Trachea (tissue), 1 donor: ENCODE measurements around a stretch of chr12.

DNA sequence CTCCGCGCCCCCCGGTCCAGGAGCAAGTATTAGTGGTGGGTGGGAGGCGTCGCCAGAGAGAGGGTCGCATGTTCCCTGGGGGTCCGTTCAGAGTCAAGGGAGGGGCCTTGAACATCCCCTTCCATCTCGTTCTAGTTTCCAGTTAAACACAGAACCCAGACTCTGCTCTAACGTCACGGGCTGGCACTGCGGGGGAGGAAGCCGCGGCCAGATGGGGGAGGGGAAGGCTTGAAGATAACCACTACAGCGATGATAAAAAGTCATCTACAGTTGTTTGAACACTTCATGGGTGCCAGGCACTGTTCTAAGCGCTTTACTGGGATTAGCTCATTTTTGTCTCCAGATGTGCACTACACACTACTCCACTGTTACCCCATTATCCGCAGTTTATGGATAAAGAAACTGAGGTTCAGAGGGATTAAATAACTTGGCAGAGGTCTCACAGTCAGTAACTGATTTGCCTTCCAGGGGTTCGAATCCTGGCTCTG is 573 bp upstream of the RASAL1 start:
- PRO-cap = no peak

DNA sequence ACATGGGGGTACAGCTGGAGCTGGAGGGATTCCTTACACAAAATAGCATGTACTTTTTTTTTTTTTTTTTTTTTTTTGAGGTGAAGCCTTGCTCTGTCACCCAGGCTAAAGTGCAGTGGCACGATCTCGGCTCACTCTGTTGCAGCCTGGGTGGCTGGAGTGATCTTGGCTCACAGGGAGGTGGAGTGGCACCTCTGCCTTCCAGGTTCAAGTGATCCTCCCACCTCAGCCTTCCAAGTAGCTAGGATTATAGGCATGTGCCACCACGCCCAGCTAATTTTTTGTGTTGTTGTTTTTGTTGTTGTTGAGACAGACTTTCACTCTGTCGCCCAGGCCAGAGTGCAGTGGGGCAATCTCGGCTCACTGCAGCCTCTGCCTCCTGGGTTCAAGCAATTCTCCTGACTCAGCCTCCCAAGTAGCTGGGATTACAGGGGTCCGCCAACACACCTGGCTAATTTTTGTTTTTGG is 5.2 kb upstream of the RASAL1 start:
- PRO-cap = no peak

- PRO-cap = no peak
Observed at GRCh38 chr12:113236470-113237248, 15.4 kb downstream of the TPCN1 start.

- PRO-cap = no peak
Observed at GRCh38 chr12:113241849-113242479, 20.7 kb downstream of the TPCN1 start.

- PRO-cap = no peak
Observed at GRCh38 chr12:113360090-113360474, 1.7 kb downstream of the PLBD2 start.

GRCh38 chr12:113391609-113392524 is 11.8 kb downstream of the SDS start:
- PRO-cap = no peak

DNA sequence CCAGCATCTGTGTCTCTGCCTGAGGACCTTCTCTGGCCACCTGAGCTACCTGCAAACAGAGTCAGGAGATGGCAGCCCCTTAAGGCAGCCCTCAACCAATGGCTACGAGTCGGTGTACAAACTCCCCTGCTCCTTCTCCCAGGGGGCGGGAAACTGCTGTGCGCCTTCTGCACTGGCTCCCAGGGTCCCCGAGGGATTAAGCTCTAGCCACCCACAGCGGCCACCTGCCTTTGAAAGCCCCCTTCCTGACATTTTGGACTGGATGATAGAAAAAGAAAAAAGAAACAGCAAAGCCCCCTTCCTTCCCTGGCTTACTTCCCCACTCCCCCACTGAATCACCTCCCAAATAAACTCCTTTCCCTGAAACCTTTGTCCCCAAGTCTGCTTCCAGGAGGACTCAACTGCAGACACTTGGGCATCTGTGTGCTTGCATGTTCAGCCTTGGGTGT is 6.1 kb downstream of the SDS start:
- PRO-cap = no peak

DNA sequence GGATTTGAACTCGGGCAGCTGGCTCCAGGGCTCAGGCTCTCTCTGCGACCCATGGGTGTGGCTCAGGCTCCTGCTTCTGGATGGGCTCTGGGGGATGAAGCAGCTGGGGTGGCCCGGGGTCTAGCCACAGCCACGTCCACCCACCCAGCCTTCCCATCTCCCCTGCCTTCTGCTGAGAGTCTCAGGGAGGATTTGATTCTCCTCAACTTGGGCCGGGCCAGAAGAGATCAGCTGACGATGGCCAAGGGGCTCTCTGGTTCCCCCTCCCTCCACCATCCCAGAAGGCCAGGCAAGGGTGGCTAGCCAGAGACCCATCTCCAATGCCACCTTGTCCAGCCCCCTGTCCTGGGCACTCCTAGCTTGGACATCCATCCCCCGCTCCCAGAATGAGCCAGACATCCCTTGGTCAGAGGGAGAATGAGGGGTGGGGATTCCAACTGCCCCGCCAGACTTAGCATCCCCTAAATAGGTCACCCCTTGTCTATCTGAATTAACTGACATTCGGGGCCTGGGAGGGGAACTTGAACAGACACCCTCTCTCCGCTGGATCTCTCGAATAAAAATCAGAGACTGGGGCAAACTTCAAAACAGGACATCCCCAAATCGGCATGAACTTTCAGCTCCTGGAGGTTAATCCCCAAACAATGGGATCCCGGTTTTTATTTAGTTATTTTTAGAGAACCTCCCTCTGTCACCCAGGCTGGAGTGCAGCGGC is 1.9 kb downstream of the SDS start:
- PRO-cap = no peak

GRCh38 chr12:113415967-113416443 is 6.2 kb upstream of the SDSL start:
- PRO-cap = no peak

DNA sequence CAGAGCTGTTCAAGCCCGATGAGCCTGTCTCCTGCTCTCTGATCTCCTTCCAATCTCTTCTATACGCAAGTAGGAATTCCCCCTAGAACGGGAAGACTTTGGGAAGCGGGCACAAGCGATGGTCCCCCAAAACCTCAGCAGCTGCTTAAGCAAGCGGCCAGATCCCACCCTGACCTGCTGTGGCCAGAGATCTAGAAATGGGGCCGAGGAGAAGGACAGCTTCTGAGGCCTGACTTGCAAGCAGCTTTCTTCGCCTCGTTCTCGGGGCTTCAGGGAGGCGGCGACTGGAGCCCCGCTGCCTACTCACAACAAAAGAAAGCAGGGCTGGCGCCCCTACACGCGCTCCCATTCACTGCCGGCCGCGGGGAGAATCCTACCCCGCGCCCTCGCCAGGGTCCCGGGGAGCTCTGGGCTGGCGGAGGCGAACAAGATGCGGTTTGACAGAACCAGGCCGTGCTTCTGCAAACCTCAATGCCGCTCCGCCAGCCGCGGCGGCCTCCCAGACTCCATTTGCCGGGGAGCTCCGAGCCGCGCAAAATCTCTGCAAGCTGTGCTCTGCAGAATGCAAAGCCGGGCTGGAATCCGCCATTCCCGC is 880 bp downstream of the TBX5 start:
- PRO-cap = no peak

DNA sequence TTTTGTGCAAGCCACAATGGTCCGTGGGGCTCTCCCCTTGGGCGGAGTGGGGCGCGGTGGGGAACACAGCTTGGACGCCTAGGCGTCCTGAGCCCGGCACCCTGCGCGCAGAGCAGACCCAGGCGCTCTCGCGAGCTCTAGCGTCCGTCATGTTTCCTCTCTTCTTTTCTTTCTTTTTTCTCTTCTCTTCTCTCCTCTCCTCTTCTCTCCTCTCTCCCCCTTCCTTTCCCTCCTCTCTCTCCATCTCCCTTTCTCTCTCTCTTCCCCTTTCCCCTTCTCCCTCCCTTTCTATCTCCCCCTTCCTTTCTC is 14.4 kb upstream of the TBX3 start:
- PRO-cap = no peak

DNA sequence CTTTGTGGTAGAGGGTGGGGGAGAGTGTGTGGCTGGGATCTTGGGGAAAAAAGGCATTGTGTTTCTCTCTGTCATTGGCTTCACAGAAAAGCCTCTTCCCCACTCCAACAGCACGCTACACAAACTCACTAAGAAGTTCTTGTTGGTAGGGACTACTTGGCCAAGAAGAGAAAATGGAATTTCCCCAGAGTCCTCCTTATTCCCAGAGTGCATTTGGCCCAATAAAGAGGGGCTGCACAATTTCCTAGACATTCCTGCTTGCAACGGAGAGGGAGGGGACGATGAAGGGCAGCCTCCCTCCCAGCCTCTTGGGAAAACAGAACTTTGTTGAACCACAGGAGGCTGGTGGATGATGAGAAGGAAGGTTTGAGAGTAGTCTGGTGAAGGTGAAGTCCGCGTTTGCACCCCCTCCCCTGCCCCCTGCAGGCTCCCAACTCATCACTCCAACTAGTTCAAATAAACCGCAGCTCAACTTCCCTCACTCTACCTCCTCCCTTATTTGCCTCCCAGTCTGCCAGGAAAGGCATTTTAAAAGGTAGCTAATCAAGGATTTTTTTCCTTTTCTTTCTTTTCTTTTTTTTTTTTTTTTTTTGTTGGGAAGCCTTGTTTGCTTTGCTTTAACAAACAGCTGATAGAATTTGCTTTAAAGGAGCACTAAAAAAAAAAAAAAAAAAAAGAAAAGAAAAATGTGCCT is 19.1 kb upstream of the TBX3 start:
- PRO-cap = no peak

DNA sequence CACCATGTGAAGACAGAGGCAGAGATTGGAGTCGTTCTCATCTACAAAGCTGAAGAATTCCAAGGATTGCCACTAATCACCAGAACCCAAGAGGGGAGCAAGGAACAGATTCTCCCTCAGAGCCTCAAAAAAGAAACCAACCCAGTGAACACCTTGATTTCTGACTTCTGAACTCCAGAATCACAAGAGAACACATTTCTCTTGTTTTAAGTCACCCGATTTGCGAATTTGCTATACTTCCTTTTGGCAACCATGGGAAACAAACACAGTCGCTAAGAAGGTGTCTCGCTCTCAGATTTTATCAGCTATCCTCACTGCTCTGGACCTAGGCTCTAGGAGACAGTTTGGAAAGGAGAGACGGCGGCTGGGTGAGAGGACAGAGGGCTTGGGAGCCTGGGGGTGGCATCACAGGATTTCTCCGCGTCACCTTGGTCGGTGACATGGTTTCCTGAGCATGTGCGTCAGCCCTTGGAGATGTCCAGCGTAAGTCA is 90.0 kb upstream of the TBX3 start:
- PRO-cap = no peak

DNA sequence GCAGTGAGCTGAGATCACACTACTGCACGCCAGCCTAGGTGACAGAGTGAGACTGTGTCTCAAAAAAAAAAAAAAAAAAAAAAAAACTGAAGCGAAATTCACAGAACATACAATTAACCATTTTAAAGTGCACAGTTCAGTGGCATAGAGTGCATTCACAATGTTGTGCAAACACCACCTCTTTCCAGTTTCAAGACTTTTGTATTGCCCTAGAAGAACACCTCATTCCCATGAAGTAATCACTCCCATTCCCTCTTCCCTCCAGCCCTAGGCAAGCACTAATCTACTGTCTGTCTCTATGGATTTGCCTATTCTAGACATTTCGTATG is 120.2 kb upstream of the TBX3 start:
- PRO-cap = no peak

DNA sequence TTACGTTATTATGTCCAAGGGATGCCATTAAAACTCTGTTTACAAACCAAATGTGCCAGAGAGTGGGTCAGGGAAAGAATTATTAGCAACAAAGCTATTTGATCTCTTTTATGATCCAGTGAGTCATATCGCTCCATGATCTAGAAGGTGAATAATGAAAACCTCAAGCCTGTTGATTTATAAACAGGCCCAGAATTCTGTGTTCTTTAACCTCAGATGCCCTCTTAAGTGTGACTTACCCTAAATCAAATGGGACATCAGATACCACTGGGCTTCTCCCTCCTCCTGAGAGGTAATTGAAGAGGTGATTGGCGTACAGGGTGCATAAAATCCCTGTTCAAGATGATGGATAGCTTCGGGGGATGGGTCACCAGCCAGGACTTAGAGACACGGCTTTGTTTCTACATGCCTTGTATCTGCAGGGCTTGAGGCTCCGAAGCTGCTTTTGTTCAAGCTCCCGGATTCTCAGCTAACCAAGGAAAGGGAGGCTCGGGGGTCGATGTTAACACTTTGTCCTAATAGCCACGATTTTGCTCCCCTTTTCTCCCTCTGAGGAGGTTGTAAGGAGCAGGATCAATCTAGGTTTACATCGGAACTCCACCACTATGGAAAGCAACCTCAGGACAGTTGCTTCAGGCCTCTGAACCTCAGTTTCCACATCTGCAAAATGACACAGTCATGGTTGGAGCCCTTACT is 230.5 kb upstream of the TBX3 start:
- PRO-cap = no peak

GRCh38 chr12:115213263-115213924 is 529.4 kb upstream of the TBX3 start:
- PRO-cap = unidirectional peak, minus-strand start at chr12:115213530

DNA sequence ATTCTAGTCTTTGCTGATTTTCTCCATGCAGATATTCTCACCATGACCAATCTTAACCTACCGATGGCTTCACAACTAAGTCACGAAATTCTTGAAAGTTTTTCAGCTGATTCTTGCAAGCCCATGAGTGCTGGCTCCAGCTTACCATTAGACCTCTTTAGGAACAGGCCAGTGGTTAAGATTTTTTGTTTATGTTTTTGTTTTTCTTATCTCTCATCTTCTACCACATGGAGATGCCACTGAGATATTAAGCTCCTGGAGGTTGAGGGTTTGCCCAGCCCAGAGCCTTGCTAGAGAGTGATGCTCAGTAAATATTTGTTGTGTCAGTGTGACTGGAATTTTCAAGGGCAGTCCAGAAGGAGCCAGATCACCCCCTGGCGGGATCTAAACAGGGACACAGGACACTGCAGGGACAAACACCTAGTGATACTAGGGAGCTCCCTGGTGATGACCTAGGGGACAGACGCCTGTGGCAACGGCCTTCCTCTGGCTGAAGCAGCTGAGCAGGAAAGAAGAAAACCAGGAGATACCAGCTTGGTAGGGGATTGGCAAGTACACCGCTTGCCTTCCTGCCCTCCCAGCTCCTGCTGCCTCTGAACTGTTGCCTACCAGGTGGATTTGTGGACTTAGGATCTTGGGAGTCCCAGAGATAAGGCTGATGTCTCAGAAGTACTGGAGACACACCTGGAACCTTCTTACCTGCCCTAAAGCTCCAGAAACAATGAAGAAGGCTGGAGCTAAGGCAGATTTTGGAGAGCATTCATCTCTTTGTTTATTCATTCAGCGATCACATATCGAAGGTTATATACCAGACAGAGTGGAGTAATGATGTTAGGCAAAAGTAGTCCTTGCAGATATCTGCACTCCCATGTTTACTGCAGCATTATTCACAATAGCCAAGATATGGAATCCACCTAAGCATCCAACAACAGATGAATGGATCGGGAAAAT is 714.4 kb upstream of the TBX3 start:
- PRO-cap = no peak

DNA sequence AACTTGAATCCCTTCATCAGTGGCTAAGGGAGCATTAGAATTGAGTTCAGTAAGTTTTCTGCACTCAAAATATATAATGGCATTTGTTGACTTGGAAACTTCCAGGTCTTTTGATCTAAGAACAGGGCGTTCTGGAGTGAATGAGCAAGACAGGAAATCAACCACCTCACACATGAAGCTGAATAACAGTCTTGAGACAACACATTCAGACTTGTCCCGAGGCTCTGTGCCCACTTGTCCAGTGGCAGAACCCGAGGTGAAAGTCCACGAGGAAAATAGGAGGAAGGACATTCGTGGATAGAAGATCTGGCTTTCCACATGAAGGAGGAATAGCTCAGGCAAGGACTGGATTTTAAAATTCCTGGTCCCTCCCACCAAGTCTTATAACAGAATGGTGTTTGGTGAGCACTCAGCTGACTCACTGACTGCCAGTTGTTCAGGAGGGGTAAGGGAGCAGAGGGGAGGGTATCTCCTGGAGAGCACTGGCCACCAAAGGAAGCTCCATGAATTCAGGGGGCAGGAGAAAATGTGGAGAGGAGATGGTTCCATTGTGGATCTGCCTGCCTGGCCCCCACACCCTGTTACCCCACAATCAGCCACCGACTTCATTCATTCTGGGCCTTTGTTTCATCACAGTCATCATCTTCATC is 620.3 kb downstream of the MED13L start:
- PRO-cap = no peak

DNA sequence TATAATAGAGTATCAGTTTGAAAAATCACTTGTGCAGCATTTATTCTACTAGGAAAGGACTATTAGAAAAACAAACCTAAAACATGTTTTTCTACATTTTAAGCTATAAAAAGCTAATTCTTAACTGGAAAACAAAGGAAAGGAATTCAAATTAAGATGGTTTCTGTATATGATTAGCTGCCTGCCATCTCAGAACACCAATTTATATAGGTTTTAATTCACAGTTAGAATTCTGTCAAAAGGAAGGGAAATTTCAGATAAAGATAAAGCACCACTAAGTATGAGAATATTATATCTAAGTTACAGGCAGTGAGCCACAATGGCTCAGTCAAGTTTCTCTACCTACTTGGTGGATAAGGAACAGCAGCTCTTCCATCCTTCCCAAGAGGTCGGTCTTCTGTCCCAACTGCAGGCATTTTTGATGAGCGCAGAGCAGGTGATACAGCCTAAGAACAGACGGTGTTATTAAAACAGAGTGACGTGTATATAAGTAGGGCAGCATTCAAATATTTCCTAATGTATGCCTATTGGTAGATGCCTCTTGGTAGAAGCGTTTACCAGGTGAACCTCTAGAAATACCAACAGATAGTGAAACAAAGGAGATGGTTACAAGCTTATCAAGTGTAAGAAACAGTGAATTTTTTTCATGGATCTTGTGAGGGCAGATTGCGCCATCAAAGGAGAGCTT is 274.7 kb downstream of the MED13L start:
- PRO-cap = no peak

- PRO-cap = no peak
Observed at GRCh38 chr12:116004245-116004789, 273.2 kb downstream of the MED13L start.